ENCODE results near the genes ASS1, AIF1L and FAM78A.

DNA sequence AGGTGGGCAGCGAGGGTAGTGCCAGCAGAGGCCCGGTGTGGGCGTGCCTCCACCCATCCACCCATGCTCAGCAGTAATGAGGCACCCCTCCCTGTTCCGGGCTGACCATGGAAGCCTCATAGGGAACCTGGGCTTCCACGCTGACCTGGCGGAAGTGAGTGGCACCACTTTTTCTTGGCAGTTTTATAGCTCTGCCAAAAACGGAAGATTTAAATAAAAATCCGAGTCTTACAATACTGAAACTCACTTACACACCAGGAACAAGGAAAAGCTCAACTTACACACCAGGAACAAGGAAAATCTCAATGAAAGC, 30.6 kb upstream of the ASS1 start:
- CAGE, long polyA plus RNA: no peak
- RRBS: 73% methylated on average over 3 of the region's 8 CpGs

DNA sequence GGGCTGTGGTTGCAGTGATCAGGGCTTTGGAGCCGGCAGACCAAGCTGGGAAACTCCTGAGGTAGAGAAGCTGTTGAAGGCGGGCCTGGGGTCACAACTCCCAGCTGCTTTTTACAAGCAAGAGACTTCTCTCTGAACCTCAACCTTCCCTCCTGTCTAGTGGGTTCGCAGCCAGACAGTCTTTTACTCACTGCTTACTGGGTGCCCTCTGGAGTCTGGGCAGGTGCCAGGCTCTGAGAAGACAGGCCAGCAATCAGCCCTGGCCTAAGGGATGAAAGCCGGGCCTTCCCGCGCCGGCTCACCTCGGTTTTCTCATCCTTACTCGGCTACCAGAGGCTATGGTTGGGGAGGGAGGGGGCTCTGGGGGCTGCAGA, 683 bp upstream of the ASS1 start:
- CAGE, long polyA plus RNA: no peak
- RRBS: 2% methylated on average over 4 of the region's 9 CpGs

- CAGE, long polyA plus RNA: start-site peak on the plus strand at chr9:130444895-130444964, 6,587 and 3,562 reads in 2 replicates
- RRBS: 3% methylated on average over 46 of the region's 84 CpGs
These were observed at the start of gene ASS1 for GRCh38 chr9:130444662-130445529. Gene ASS1 (plus strand): TSS chr9:130444961.

- CAGE, long polyA plus RNA: no peak
- RRBS: 76% methylated on average over 3 of the region's 12 CpGs
These were observed 22.0 kb downstream of the ASS1 start for GRCh38 chr9:130466780-130467163.

DNA sequence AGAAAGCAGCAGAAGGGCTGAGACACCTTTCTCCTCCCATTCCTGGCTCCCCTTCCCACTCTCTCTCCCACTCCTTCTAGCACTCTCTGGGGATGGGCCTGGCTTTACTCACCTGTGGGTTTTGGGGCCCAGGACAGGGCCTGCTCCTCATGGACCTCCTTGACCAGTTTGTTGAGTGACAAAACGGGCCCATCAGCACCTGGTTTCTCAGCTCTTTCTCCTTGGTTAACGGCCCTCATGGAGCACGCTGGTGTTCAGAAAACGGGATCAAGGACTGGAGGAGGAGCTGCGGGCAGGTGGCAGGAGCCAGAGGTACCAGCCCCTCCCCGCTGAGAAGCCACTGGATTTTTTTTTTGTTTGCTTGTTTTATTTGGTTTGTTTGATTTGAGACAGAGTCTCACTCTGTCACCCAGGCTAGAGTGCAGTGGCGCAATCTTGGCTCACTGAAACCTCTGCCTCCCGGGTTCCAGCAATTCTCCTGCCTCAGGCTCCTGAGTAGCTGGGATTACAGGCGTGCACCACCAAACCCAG, 32.1 kb upstream of the FUBP3 start:
- CAGE, long polyA plus RNA: no peak
- RRBS: no CpG with 5 or more reads among the region's 9 CpGs

DNA sequence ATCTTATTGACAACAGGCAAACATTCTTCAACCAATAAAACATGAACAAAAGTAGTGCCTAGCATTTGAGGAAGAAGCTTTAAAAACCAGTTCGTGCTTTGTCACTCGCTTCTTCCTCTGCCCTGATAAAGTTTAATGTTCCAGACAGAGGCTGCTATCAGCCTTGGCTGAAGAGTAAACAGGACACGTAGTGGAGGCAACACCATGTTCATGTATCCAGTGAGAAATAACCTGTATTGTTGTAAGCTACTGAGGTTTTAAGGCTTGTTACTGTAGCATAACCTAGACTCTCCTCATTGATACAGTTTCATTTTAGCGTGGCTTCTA, 3.2 kb upstream of the FUBP3 start:
- CAGE, long polyA plus RNA: no peak
- RRBS: no CpG with 5 or more reads among the region's 4 CpGs

GRCh38 chr9:130732461-130732905, 38.9 kb downstream of the EXOSC2 start:
- CAGE, long polyA plus RNA: no peak
- RRBS: no CpG with 5 or more reads among the region's 5 CpGs

DNA sequence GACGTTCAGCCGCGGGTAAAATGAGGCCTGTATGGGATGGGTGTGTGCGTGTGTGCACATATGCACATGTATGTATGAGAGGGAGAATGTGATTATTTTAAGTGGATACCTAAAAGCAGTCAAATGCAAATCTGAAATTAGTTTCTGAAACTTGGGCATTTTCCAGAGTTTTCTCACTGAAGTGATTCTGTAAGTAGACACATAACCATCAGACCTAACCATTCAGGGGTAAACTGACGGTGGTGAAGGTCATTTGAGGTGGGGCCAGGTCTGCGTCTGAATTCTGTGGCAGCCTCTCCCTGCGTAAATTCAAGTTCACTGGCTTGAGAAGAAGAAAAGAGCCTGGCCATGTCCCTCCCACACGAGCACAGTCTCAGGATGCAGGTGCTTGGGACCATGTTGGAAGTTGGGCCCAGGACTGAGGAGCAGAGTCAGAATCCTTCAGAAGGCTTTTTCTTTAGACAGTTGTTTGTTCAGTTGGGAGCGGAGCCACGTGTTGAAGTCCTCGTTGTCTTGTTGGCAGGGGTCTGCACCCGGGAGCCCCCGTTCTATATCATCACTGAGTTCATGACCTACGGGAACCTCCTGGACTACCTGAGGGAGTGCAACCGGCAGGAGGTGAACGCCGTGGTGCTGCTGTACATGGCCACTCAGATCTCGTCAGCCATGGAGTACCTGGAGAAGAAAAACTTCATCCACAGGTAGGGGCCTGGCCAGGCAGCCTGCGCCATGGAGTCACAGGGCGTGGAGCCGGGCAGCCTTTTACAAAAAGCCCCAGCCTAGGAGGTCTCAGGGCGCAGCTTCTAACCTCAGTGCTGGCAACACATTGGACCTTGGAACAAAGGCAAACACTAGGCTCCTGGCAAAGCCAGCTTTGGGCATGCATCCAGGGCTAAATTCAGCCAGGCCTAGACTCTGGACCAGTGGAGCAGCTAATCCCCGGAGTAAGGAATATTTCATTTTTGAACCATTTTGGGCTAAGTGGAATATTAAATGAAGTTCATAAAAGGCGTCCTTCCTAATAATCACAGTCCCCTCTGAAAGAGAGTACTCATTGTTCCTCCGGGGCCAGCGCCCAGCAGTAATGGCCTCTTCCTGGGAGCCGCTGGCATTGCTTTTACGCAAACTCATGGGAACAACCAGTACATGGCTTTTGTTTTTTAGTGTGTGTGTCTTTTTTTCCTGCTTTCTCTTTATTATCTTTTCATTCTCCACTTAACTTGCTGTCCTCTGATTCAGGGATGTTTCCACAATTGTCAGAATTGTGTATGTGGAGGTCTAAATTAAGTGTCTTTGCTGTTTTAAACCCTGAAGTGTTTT, 23.8 kb downstream of the QRFP start:
- CAGE, long polyA plus RNA: no peak
- RRBS: 82% methylated on average over 6 of the region's 28 CpGs

GRCh38 chr9:130939580-130940230, 658 bp upstream of the FIBCD1 start:
- CAGE, long polyA plus RNA: no peak
- RRBS: 2% methylated on average over 56 of the region's 68 CpGs

DNA sequence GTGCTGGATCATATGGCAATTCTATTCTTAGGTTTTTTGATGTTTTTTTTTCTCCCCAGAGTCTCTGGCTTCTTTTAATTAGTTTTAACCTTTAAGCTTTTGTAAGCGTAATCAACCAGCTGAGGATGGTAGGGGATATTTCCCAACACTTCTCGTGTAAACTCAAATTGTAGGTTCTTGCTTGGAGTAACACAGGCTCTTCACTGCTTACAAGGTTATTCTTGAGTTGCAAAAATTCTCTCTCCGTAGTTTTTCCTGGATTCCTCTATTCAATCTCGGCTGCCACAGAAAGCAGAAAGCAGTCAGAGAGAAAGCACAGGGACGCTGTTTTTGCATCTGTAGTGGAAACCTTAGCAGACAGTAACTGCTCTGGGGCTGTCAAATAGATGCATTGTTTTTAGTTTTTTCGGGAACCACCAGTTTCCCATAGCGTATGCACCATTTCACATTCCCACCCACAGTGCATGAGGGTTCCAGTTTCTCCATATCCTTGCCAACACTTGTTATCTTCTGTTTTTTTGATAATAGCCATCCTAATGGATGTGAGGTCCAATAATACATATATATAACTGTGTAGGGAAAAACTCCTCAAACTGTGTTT, 12.0 kb downstream of the LAMC3 start:
- CAGE, long polyA plus RNA: no peak
- RRBS: no CpG with 5 or more reads among the region's 7 CpGs

GRCh38 chr9:131037203-131037775, 28.3 kb downstream of the LAMC3 start:
- CAGE, long polyA plus RNA: no peak
- RRBS: no CpG with 5 or more reads among the region's 12 CpGs

GRCh38 chr9:131096042-131096714, at the start of gene AIF1L:
Gene AIF1L (plus strand): TSS chr9:131096531.
- CAGE, long polyA plus RNA: no peak
- RRBS: 2% methylated on average over 42 of the region's 67 CpGs

DNA sequence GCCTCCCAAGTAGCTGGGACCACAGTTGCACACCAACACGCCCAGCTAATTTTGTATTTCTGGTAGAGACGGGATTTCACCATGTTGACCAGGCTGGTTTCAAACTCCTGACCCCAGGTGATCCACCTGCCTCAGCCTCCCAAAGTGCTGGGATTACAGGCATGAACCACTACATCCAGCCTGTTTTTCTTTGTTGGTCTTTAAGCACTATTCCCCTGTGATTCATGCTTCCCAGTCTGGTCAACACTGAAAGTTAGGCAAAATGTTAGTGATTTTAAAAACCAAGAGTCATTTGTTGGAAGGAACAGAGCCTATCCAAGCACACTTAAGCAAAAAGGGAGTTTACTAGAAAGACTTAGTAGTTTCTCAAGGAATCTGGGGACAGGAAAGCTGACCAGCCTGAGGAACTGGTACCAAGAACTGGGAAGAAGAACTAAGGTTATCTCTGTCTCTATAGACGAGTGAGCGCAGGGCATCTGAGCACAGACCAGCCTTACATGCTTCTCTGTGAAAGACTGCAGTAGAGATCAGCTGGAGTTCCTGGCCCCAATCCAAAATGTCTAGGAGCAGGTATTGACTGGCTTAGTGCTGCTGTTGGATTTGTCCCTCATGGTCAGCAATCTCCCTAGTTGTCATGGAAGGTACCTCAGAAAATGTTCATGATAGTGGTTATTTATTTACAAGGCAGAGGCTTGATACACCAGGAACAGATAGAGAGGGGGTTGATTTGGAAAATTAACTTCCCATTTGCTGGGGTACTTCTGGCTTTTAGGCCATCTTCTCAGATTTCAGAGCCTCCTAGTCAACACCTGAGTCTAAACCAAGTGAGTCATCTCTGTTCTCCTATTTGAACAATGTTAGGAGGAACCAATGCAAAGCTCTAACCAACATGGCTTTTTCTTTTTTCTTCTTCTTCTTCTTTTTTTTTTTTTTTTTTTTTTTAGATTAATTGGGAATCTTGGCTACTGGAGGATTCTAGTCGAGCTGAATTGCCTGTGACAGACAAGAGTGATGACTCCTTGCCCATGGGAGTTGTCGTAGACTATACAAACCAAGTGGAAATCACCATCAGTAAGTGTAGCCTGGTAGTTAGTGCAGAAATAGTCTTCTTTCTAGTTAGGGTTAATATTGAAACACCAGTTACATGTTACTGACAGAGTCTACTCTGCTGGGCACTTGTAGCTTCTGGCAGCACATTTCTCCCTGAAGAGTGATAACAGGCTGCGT, 13.4 kb downstream of the NUP214 start:
- CAGE, long polyA plus RNA: no peak
- RRBS: no CpG with 5 or more reads among the region's 7 CpGs

DNA sequence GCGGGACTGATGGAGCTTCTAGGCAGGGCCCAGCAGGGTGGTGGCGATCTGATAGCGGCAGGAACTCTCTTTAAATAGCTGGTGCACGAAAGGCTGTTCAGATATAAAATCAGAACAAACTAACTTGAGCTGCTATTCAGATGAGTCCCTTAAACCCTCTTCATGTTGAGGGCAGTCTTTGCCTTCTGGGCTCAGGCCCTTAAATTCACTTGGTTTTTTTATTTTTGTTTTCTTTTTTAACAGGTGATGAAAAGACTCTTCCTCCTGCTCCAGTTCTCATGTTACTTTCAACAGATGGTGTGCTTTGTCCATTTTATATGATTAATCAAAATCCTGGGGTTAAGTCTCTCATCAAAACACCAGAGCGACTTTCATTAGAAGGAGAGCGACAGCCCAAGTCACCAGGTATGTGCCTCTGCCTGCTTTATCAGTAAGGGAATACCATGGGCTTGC, 14.9 kb downstream of the NUP214 start:
- CAGE, long polyA plus RNA: no peak
- RRBS: no CpG with 5 or more reads among the region's 6 CpGs

DNA sequence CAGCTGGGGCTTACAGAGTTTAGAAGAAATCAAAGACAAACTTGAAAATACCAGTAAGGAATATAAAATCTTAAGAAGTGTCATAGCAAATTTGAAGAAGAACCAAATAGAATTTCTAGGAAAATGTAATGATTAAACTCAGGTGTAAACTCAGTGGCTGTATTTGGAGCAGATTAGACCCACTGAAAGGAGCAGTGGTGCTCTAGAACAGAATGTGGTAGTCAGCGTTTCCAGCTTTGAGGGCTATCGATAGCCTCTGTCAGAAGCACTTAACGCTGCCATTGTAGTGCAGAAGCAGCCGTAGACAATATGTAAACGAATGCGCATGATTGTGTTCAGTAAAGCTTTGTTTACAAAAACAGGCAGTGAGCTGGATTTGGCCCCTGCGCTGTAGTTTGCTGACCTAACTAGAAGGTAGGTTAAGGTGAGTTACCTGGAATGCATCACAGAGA, 72.1 kb downstream of the FAM78A start:
- CAGE, long polyA plus RNA: no peak
- RRBS: no CpG with 5 or more reads among the region's 7 CpGs

DNA sequence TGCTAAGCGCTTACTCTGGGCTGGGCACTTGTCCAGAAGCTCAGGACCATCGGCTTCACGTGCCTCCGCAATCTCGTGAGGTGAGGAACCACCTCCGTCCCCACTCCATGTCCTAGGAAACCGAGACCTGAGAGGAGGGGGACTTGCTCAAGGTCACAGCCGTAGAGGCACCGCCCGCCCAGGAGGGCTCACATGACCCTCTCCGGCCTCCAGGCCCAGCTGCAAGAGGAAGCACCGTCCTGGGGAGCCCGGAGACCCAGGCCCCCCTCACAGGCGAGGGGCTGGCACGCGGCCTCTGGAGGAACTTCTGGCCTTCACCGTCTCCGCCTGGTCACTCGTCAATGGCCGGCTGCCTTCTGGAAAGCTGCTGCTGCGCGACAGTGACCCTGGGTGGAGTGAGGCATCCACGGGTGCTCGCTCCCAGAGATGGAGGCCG, 24.2 kb downstream of the FAM78A start:
- CAGE, long polyA plus RNA: no peak
- RRBS: 86% methylated on average over 4 of the region's 25 CpGs

- CAGE, long polyA plus RNA: no peak
- RRBS: 3% methylated on average over 68 of the region's 132 CpGs
These were observed at the start of gene FAM78A for GRCh38 chr9:131276408-131277355. Gene FAM78A (minus strand): TSS chr9:131276510.

- CAGE, long polyA plus RNA: no peak
- RRBS: 15% methylated on average over 7 of the region's 13 CpGs
These were observed 45.3 kb downstream of the PLPP7 start for GRCh38 chr9:131334667-131335357.

DNA sequence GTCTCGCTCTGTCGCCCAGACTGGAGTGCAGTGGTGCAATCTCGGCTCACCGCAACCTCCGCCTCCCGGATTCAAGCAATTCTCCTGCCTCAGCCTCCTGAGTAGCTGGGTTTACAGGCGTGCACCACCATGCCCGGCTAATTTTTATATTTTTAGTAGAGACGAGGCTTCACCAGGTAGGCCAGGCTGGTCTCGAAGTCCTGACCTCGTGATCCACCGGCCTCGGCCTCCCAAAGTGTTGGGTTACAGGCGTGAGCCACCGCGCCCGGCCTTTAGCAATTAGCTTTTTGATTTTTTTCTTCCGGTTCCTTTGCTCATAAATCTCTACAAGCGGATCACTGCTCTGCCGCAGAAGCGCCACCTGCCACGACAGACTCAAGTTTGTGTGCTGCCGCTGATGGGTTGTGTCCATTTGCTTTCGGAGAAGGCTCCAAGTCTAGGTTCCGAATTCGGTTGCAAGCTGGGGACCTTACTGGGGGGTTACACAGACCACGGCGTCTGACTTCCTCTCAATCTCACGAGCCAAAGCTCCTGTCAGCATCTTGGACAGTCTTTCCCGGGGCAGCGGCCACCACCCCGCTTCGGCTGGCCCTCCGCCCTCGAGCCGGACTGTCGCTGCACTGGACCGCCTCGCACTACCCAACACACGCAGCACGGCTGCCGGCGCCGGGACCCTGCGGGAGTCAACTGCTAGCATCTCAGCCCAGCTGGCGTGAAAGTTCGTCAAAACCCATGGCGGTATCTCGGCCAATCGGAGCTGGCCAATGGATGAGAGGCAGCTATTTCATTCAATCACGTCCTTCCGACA, 20.9 kb upstream of the PRRC2B start:
- CAGE, long polyA plus RNA: no peak
- RRBS: 1% methylated on average over 13 of the region's 52 CpGs

- CAGE, long polyA plus RNA: no peak
- RRBS: no CpG with 5 or more reads among the region's 17 CpGs
These were observed 1.4 kb downstream of the PRRC2B start for GRCh38 chr9:131395064-131395934.